PC-3 (cell line): ENCODE data around the genes KCNC1, SERGEF and UEVLD.

DNA sequence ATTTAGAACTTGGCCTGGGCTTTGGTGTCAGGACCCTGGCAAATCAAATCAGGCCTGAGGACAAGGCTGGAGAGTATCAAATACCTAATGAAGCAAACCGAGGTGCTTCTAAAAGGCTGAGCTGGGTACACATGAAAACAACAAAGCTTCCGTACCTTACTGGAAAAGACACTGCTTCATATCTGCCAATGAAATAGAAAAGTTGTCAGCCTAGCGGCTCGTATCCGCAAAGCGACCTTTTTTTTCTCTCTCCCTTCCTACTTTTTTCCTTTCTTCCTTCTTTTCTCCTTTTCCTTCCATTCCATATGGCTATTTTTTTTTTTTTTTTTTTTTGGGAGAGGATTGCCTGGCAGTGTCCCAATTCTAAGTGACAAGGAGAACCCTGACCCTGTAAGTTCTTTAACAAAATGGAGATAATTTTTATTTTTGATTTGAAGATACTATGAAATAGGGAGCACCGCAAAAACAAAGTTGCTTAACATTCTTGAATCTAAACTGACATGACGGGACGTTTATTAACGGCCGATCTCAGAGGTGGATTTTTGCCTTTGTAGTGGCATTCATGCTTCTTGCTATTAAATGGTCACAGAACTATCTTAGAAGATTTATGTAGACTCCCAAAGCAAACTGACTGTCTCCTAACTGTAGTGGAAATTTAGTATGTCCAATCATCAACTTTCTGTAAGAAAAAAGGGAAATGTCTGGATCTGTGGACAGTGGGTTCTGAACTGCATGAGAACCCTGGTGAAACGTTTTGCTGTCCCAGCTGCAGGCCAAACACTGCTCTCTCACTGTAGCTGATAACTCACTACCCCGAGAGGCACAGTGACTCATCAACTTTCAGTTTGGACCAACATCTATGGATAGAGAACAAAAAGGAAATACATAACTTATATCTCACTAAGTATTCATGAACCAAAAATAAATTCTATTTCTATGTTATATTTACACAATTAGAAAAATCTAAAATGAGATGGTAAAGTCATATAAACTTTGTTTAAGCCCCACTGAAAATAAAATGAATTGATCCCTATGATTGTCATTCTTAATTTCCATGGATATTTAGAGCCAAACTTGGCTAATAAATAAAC is 387.2 kb downstream of the SOX6 start:
- RAMPAGE, long total RNA, result no peak

DNA sequence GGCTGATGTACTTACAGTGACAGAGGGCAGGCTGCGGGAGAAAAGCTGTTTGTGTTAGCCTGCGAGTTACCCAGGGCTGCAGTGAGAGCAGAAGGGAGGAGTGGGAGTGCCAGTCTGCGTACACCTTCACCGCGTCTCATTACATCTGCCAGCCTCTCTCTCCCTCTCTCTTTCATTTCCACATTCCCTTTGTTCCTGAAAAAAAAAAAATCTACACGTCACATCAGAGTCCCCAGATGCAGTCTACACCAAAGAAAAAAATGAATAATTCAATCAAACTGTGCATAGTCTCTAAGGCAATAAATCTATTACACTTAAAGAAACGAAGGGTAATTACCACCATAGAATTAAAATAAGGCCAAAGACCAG is 126.4 kb upstream of the C11orf58 start:
- RAMPAGE, long total RNA, result no peak

DNA sequence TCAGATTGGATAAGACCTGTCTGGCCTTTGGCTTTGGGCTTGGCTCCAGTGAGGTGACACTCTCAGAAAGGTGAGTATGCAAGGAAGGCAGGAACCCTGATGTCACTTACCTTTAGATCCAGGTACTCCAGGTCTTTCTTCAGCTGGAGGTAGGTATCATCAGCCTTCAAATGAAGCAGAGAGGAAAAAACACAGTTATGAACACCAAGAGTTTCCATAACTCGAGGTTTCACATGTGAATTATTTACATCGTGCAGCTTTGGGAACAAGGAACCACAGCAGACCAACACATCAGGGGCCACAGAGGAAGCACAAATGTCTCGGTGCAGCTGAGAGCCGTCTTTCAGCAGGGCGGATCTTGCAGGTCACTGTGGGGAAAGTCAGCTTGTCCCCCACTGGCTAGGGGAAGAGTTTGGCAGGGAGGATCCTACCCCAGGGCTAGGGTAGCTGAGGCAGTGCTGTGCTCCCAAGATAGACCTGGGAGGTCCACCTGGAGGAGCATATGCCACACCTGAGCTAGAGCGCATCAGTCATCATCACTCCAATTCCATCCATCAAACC is 74.6 kb downstream of the C11orf58 start:
- RAMPAGE, long total RNA, result no peak

DNA sequence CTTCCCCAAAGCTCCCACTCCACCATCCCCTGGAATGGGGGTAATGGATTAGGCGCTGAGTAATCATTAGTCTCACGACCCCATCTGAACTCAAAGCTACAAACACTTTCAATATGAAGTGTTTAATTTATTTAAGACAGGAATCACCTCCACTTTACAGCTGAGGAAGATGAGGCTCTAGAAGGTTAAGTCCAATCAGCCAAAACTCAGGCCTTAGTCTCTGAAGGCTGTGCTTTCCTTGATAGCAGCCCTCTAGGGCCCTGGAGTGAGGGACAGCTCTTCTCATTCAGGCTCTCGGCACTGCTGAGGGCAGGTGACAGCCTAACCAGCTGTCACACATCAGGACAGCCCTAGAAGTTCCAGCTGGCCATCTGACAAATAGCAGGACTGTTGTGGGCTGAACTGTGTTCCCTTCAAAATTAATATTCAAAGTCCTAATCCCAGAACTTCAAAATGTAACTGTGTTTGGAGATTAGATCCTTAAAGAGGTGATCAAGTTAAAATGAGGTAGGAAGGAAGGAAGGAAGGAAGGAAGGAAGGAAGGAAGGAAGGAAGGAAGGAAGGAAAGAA is 108.4 kb downstream of the PLEKHA7 start:
- RAMPAGE, long total RNA, result no peak

- RAMPAGE, long total RNA, result no peak
Observed at GRCh38 chr11:16923429-16924449, 90.5 kb downstream of the PLEKHA7 start.

DNA sequence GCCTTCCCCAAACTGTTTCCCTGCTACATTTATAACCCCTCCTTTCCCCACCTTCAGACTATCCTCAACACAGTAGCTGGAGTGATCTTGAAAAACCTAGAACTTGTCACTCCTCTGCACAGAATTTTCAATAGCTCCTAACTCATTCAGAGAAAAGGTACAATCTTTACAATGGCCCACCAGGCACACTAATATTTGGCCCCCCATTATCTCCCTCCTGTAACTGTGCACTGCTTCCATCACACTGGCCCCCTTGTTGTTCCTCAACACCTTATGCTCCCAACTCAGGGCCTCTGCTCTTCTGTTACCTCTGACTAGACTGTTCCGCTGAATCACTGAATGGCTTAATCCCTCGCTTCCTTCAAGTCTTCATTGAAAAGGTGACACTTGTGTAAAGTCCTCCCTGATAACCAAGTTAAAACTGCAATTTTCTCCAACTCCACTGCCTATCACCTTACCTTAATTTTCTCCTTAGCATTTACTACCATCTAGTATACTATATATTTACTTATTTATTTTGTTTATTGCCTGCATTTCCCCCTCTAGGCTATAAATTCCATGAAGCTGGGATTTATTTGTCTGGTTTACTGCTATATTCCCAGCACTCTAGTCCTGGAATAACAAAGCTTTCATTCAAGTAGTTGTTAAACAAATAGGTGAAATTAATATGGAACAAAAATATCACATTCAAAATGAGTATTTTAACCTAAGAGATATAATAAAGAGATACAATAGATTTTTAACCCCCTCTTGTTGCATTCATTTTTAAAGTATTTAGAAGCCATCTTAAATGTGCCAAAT is 21.8 kb downstream of the PIK3C2A start:
- RAMPAGE, long total RNA, result no peak

GRCh38 chr11:17386350-17387132 is 1.9 kb downstream of the KCNJ11 start:
- RAMPAGE, long total RNA, result no peak

- RAMPAGE, long total RNA, result no peak
Observed at GRCh38 chr11:17430921-17431647, 42.6 kb upstream of the KCNJ11 start.

GRCh38 chr11:17531622-17532162 is 12.5 kb downstream of the USH1C start:
- RAMPAGE, long total RNA, result no peak

DNA sequence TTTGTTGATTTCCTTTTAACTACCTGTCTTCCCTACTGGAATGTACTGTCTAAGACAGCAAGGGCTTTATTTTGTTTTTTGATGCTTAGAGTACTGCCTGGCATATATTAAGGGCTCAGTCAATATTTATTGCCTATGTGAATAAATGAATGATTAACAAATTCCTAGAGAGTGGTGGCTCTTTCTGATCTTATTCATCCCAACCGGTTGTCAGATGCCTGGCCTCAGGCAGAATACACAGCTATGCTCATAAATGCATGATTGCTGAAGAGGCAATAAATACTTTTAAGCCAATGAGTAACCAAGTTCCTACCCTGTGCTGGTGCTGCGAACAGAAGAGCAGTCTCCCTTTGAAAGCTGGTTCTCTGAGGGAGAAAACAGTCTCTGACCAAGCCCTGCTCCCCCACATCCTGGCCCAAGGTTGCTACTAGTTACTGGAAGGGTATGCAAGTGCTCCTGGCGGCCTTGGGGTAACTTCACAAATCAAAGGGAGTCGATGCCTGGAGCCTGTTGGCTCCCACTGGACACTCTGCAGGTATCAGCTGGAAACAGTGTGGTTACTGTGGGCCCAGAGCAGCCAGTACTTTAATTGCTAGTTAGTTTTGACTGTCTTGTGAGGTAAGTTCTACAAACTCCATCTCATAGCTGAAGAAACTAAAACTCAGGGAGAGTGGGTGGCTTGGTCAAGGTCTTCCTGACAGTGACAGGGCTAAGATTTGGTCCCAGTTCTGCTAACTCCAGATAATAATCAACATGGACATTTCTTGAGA is 2.8 kb downstream of the USH1C start:
- RAMPAGE, long total RNA, result no peak

DNA sequence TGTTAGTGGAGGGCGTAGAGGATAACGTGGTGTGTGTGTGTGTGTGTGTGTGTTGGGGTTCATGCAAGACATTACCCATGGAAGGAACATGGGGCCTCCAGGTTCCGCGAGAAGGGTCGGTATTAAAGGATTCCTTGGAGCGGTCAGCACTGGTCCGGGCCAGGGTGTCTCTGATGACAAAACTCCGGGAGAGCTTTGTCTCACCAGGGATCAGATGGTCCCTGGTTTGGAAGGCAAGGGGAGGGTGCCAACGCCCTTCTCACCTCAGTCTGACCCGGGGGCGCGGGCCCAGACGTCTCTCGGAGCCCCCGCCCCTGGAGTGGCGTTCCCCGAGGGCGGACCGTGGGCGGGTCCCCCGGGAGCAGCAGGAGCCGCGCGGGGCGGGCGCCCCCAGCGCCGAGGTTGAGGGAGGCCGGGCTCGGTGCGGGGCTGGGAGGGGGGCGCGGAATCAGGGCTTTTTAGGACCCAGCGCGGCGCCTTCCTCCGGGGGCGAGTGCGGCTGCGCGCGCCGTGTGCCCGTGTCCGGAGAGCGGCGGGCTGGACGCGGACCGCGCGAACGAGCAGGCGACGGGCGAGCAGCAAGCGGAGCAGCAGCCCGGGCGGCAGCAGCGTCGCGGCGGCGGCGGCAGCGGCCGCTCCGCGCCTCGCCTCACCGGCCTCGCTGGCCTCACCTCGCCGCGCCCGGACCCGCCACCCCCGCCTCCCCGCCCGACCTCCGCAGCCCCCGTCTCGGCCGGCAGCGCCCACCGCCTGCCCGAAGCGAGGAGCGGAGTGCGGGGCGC is at the start of gene KCNC1:
KCNC1 (plus strand) TSS at position 547 of the 782 bp plus-strand sequence.
- RAMPAGE, long total RNA, result no peak

GRCh38 chr11:17939356-17940208 is 73.3 kb downstream of the SERGEF start:
- RAMPAGE, long total RNA, result no peak

- RAMPAGE, long total RNA, result no peak
Observed at GRCh38 chr11:18012837-18013903, at the start of gene SERGEF. Gene SERGEF (minus strand): TSS chr11:18013047.

DNA sequence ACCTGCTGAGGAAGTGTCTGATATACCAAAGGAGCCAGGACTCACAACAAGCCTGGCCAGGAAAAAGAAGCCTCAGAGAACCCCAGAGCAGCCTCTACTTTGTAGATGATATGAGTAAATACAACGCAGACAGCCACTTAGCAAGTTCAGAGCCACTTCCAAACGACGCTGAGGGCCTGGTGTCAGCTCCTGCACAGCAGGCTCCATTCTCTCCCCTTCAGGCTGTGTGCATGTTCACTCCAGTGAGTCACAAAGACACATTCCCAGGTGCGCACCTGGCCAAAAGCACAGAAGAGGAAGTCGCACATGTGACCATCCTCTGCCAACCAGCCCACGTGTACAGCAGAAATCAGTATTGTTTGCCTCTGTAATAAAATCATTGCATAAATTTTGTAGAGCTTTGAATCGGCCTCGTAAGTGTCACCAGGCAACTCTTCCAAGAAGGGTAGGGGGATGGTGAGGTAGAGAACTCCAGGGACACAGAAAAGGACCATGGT is 19.5 kb upstream of the TPH1 start:
- RAMPAGE, long total RNA, result no peak

DNA sequence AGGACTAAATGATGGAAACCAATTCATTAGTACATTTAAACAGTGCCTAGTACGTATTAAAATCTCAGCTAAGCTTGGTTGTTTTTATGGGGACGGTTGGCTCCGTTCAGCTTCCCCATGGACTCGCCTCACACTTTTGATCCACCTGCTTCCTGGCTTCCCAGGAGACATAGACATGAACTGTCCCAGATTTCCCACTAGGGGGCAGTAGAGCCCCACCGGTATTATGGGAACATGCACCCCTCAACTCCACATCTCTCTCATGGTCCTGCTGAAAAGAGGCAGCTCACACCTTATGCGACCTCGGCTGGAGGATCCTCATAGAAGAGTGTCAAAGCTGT is 9.6 kb upstream of the SAAL1 start:
- RAMPAGE, long total RNA, result no peak

- RAMPAGE, long total RNA, result no peak
Observed at GRCh38 chr11:18223744-18224365, 12.7 kb downstream of the SAA4 start.

GRCh38 chr11:18332865-18333352 is 10.5 kb downstream of the GTF2H1 start:
- RAMPAGE, long total RNA, result no peak

DNA sequence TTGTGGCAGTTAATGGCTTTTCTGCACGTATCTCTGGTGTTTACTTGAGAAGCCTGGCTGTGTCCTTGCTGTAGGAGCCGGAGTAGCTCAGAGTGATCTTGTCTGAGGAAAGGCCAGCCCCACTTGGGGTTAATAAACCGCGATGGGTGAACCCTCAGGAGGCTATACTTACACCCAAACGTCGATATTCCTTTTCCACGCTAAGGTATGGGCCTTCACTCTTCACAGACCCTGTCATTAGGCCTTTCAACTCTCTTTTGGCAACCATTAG is 2.0 kb downstream of the LDHA start:
- RAMPAGE, long total RNA, result no peak

DNA sequence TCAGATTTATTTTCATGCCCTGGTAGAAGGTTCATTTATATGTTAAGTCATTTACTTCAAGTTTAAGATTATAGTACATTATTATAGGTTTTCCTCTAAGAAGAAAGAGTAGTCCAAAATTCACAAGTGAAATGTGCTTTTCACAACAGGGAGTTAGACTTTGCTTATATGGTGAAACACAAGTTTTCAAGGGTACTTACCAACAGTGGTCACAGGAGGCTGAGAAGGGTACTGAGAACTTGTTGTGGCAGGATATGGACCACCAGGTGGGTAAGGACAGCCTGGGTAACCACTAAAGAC is 24.5 kb downstream of the TSG101 start:
- RAMPAGE, long total RNA, result no peak

DNA sequence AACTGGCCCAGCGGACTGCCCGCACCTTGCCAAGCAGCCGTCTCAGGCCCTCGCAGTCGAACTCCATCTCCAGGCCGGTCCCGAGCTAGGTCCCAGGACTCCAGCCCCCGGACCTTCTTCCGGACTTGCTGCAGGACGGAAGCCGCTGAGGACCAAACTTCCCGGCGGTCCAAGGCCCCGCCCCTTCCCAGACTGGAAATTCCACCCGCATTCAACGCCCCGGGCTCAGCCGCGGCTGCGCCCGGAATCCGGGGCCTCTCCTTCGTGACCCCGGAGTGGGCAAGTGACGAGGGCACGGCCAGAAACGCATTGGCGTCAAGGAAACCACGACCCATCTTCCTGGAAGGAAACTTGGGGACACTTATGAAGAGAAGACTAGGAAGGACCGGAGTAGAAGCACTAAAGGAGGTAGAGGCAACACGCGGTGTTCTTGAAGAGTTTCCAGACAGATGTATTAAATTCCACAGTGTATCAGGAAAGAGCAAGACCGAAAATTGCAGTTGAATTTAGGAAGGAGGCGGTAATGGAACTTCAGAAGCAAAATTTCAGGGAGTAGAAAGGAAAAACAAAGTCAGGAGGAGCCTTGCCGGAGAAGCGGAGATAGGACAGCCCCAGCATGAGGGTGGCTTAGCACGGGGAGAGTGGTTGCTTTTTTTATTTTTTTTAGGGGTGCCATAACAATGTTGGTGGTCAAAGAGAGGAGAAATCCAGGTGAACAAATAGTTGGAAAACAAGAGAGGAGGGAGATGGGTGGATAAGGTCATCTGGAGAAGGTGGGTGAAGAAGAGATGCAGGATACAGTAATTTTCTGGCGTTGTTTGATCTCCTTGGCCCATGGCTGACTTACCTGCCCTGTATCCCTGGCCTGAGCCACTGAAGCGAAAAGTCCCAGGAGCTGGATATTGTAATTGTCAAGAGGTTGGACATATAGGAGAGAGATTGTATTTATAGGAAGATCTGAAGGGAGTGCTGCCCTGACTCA is at the start of gene UEVLD:
UEVLD (minus strand) TSS at position 147 of the 982 bp plus-strand sequence.
- RAMPAGE, long total RNA, result no peak